Osteoblast (primary cell): ENCODE measurements around a stretch of chr15.

GRCh38 chr15:88898461-88899448, 3.4 kb upstream of the HAPLN3 start:
- CAGE, long polyA plus RNA: no peak
- RRBS: 88% methylated on average over 5 of the region's 26 CpGs

GRCh38 chr15:88993092-88993491, 79.9 kb upstream of the MFGE8 start:
- CAGE, long polyA plus RNA: no peak
- RRBS: no CpG with 5 or more reads among the region's 3 CpGs

- CAGE, long polyA plus RNA: no peak
- RRBS: no CpG with 5 or more reads among the region's 14 CpGs
Measured at GRCh38 chr15:89103991-89104969, 16.0 kb downstream of the ABHD2 start.

DNA sequence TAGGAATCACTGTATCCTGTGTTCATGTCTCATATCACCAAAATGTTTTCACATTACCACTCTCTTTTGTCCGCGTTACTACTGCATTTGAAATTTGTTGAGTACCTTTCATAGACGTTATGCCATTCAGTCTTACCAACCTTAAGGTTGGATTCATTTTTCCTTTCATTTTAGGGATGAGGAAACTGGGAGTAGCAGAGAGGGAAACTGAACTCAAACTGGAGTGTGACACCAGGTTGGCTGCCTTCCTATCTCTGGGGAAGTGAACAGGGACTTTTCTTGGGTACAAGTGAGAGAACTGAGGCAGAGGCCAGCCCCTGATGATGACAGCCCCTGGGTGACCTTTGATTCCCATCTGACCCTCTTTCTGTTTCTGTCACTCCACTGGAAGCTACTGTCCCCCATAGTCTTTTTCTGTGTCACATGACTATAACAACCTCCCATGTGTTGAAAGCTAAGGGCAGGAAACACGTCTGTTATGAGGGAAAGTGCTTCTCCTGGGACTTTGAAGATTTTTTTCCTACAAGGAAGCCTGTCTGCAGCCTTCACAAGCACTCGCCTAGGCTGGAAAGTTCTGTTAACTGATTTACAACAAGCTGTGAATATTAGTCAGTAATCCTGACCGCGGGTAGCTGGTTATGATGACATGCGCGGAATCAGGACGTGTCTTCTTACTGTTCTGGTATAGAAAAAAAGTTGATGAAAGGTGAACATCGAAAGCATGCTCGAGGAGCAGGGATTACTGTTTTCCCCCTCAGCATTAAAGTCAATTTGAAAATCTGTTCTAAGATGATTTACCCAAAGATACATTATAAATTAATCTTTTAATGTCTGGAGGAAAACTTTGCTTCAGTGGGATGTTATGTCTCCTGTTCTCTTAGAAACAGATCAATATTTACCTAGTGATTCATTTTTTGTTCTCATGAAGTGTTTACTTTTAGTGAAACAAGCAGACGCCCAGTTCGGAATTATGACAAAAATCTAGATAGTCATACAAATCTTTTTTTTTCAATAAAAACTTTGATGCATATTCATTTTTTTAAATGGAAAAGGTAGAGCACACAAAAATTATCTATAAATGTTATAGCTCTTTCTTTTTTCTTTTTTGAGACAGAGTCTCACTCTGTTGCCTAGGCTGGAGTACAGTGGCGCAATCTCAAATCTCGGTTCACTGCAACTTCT, 31.5 kb downstream of the ABHD2 start:
- CAGE, long polyA plus RNA: no peak
- RRBS: no CpG with 5 or more reads among the region's 16 CpGs

DNA sequence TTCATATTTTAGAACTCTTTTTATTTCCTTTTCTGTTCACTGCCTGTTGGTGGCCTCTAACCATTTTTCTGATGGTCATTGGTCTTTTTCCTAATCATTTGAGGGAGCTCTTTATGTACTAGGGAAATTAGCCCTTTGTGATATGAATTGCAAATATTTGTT, 45.2 kb downstream of the ABHD2 start:
- CAGE, long polyA plus RNA: no peak

- CAGE, long polyA plus RNA: no peak
- RRBS: no CpG with 5 or more reads among the region's 8 CpGs
Measured at GRCh38 chr15:89137411-89138555, 49.5 kb downstream of the ABHD2 start.

DNA sequence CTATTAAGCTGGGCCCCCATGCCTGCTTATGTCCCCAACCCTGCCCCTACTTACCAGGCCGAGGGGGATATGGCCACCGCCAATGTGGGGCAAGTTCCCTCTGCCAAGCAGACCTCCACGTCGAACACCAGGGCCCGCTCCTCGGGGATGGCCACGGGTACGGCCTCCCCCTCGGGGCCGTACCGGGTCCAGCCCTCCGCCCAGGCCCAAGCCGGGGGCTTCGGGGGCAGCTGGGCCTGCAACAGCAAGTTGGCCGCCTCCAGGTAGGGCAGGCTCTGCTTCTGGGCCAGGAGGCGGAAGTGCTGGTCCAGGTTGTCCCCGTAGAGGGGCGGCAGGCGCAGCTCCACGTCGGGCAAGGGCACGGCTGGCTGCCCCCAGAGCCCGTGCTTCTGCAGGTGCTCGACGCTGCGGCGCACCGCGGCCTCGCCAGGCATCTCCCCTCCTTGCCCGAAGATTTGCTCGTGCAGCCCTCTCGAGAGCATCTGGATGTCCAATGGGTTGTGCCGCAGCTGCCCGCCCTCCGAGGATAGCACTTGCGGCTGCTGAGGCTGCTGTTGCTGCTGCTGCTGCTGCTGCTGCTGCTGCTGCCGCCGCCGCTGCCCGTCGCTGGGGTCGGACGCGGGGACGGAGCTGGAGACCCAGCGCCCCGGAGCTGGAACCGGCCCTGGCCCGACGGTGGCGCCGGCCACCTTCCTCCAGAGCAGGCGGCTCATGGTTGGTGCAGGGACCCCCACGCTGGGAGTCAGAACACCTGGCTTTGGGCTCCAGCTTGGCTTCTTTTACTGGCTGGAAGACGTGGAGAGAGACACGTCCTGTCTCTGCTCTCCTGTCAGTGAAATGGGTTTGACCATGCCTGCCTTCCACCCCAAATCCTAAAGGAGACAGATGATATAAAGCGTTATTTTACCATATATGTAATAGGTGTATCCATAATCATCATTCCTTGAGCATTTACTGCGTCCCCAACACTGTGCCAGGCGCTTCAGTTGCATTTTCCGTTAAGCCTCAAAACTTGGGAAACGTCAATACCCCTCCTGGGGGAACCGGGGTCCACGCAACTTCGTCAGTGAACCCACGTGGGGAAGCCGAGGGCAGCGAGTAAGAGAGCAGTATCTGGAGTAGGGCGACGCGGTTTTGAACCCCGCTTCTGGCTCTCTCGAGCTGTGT, 1.2 kb downstream of the POLG start:
- CAGE, long polyA plus RNA: no peak
- RRBS: no CpG with 5 or more reads among the region's 73 CpGs

DNA sequence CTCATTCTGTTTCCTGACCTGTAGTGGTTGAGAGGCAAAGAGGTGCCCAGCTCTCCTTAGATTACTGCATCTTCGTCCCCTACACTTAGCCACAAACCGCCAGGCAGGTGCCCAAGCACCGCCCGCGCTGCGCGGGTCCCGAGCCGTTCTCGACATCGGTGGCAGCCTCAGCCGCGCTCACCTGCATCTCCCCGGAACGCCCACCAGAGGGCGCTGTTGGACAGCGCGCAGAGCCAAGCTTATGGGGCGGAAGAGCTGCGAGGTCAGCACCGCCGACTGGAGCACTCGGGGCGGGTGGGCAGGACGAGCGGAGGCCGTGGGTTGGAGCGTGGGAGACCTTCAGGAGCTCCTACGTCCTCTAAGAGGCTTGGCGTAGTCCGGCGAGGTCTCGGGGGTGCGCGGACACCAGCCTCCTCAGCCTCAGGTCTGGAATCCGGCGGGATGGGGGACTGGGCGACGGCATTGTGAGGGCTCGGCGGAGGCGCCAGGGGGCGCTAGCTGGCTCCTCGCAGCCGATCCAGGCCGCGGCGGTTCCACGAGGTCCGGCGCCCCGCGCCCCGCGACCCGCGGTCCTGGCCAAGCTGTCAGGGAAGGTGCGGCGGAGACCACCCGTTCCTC, 24.1 kb upstream of the POLG start:
- CAGE, long polyA plus RNA: no peak
- RRBS: 3% methylated on average over 15 of the region's 60 CpGs

DNA sequence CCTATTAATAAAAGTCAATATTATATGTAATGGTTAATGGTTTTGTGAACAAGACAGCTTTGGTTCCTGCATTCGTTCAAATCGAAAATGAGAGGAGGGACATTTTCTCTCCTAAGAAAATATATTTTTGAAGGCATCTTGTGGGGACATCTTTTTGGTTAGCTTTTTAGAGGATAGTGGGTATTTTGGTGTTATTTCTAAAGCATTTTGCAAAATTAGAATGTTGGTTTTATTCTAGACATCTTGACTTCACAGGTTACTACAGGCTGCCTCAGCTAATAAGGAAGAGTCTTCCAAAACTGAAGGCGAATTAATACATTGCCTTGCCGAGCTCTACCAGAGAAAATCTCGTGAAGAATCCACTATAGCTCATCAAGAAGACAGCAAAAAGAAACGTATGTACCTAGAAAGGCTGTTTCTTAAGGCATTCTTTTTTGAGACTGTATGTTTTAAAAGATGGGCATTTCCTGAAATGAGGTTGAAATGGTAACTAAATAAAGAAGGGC, 18.9 kb downstream of the TICRR start:
- CAGE, long polyA plus RNA: no peak
- RRBS: no CpG with 5 or more reads among the region's 6 CpGs

GRCh38 chr15:89631533-89632479, 23.5 kb downstream of the KIF7 start:
- CAGE, long polyA plus RNA: no peak
- RRBS: no CpG with 5 or more reads among the region's 31 CpGs

- CAGE, long polyA plus RNA: no peak
- RRBS: 2% methylated on average over 14 of the region's 54 CpGs
Measured at GRCh38 chr15:89749829-89750636, 1.0 kb downstream of the MESP1 start.

DNA sequence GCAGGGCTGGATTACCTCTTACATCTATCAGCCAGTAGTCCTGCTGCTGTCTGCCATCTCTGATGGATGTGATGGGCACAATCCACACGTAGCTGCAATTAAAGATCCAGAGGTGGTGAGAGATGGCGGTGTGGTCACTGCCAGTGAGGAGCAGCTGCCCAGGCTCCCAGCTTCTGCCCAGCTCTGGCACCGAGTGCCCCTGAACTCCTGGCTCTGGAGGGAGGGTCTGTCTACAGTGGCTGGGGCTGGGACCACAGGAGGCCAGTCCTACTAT, 13.6 kb downstream of the ANPEP start:
- CAGE, long polyA plus RNA: no peak
- RRBS: no CpG with 5 or more reads among the region's 3 CpGs

- CAGE, long polyA plus RNA: no peak
- RRBS: 97% methylated on average over 4 of the region's 45 CpGs
Measured at GRCh38 chr15:89803472-89804663, 10.8 kb downstream of the ANPEP start.

- CAGE, long polyA plus RNA: no peak
- RRBS: 2% methylated on average over 14 of the region's 43 CpGs
Measured at GRCh38 chr15:89813527-89814542, 817 bp downstream of the ANPEP start.

- CAGE, long polyA plus RNA: no peak
- RRBS: no CpG with 5 or more reads among the region's 4 CpGs
Measured at GRCh38 chr15:89857810-89858252, 36.0 kb downstream of the AP3S2 start.

- CAGE, long polyA plus RNA: no peak
- RRBS: no CpG with 5 or more reads among the region's 7 CpGs
Measured at GRCh38 chr15:89899547-89900440, 6.0 kb upstream of the AP3S2 start.

DNA sequence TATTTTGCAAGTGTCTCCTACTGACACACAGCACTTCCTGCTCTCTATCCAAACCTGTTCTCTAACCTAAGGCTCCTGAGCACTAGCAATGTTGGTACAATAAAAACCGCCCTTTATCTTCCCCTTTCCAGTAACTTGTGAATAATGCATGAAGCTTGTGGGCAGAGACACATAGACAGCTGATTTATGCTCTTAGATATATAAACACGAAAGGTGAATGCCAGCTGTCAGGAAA, 34.6 kb upstream of the ARPIN start:
- CAGE, long polyA plus RNA: no peak
- RRBS: no CpG with 5 or more reads among the region's 2 CpGs

DNA sequence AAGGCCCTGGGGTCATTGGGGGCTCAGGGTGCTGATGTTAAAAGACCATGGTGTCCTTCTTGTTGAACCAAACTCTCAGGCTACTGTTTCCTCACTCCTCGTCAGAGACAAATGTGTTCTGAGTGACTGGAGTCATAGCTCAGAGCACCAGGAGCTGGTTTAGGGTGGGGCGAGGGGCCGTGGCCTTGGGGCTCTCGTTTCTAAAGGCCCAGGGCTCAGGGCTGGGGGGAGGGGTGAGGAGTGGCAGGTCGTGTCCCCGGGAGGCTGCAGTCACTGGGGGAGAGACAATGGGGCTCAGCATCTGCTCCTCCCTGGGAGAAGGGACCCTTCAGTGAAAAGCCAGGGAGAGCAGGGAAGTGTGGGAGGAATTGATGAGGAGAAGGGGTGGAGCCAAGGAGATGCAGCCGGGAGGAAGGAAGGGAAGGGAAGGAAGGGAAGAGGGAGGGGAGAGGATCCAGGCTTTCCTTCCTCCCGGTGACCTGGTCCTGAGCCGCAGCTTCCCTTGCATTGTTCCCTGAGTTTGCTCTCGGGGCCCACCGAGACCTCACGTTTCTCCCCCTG, 1.5 kb upstream of the ZNF710 start:
- CAGE, long polyA plus RNA: no peak
- RRBS: 3% methylated on average over 3 of the region's 12 CpGs

DNA sequence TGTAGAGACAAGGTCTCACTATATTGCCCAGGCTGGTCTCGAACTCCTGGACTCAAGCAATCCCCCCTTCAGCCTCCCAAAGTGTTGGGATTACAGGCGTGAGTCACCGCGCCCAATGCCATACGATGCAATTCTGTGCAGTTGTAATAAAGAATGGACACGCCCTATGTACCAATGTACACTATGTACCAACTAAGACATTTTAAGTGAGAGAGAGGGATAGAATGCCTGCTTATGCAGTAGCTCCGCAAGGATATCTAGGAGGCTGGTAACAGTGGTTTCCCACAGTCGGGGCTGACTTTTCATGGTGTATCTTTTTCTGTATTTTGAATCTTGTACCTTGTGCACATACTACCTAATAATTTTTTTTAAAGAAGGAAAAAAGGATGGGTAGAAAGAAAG, 14.7 kb downstream of the ZNF710 start:
- CAGE, long polyA plus RNA: no peak
- RRBS: no CpG with 5 or more reads among the region's 8 CpGs

GRCh38 chr15:90087568-90087921, 14.7 kb downstream of the IDH2 start:
- CAGE, long polyA plus RNA: no peak
- RRBS: no CpG with 5 or more reads among the region's 14 CpGs